Cardiac ventricle fibroblast (primary cell): ENCODE measurements around a stretch of chr9.

GRCh38 chr9:4206704-4207317 is 93.1 kb downstream of the GLIS3 start:
- RAMPAGE, long total RNA: no peak

DNA sequence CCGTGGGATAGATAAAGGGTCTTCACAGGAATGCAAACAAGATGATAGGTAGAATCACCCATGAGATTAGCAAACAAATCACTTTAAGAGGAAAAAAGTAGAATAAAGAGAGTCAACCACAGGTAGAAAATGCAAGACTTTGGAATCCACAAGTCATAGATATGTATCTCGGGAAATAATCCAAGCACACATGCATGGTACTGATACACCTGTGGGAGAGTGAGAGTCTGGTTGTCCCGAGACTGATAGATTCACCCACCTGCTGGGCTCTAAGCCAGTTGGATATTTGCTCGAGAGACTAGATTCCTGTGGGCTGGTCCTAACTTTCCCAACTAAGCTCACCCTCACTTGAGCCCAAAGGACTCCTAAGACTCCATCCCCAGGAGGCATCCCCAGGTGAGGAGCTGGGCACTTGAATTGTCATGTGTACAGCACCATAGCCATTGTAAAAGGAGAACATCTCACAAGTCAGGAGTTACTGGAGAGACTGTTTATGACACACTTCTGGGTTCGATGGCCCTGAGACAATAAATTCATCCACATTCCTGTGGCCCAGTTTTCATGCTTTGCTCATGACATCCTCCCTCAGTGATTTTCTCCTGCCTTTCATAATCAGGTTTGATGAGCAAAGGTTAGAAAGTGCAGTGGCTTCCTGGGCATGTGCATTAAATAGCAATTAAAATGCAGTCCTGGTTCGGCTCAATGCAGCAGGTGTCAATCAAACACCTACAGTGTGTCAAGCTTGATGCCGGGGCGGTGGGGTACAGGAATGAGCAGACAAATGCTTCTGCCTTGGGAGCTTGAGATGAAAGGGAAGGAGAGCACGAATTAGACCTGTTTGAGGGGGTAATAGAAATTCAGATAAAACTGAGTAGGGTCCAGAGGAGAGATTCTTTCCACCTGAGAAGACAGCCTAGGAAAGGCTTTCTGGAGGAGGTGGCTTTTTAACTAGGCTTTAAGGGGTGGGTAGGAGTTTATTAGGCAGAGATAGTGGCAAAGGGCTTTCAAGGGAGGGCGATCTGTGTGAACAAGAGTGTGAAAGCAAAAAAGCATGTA is 18.2 kb downstream of the SLC1A1 start:
- RAMPAGE, long total RNA: no peak

DNA sequence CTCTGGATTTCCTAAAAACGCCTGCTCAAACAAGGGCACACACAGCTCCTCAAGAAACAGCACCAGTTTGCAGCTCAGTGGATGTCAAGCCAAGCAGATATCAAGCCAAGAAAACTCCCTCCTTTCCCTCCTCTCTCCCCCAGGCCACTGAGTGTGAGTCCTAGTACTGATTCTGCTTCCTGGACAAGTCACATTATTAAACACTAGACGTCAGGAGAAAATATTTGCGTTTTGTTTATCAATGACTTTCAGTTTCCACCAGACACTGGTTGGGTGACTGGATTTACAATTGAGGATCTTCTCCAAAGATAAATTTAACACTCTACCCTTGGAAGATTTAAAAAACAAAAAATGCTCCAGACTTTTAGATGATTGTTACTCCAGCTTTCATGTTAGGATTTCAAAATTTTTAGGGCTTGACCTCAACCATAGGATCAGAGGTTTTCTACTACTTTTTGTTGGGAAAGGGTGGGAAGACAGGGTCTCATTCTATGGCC is 59.7 kb downstream of the SLC1A1 start:
- RAMPAGE, long total RNA: no peak

DNA sequence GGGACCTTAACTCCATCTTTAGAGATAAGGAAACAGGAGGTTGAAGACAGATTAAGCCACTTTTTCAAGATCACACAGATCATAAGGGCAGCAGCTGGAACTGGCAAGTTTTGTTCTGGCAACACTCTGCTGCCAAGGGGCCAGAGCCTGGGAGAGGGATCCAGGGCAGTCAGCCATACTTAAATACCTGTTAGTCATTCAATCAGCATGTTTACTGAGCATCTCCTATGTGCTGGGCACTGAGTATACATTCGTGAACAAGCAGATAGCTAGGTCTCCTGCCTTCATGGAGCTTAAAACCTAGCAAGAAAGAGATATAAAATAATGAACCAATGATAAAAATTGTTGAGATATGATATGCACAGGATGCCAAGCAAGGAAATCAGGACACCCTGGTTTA is 63.8 kb downstream of the SLC1A1 start:
- RAMPAGE, long total RNA: no peak

GRCh38 chr9:4596535-4597007 is 65.5 kb upstream of the PLPP6 start:
- RAMPAGE, long total RNA: no peak

DNA sequence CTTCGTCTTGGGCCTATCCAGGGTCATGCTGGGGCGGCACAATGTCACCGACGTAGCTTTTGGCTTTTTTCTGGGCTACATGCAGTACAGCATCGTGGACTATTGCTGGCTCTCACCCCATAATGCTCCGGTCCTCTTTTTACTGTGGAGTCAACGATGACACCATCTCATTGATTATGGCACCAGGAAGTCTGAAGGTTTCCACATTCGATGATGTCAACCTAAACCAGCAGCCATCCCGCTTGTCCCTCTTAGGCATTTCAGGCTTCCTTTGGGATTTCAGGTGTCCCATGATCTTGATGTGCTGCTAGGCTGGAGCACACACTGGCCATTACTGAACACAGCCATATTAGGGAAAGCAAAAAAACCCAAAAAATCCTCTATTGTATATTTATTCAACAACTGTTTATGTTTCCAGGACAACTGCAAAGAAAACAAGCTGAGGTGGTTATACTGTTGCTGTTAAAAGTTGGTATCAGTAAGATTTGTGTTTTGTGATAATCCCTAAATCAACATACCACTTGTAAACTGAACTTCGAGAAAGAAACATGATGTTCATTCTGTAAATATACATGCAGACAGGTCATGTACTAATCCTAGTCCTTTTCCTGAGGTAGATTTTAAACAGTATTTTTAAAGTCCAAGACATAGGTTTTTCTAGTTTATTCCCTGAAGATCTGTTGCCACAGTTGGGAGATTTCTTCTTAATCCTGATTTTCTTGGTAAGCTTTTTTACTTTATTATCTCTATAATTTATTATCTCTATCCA is 1.2 kb downstream of the PLPP6 start:
- RAMPAGE, long total RNA: no peak

DNA sequence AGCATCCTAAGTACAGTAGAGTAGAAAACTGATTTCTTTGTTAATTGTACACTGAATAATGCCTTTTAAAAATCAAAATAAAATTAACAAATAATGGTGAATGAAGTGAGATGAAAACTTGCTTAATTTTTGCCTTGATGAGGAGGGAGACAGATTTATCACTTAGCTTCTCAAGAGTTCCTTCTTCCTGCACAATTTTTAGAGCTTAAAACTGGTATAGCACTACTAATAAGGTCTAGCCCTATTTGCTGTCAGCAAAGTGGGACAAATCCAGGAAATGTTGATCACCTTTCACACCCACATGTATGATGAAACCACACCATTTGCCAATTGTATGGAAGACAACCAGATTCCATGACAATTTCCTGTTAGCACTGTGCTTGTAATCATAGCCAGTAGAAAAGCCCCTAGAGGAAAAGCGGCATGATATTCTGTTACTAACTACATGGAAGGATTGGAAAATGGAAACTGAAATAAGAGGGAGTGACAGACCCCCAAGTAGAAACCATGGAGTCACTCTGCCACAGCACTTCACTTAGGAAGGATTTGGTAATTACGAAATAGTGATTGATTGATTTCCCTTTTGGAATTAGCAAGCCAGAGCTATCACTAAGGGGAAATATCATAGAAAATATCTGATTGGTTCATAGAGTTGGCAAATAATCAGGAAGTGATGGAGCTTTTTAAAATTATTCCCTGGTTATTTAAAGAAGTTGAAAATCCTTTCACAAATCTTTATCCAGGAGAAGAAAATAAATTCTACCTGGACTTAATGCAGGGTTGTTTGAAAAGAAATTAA is 923 bp downstream of the SPATA6L start:
- RAMPAGE, long total RNA: no peak

DNA sequence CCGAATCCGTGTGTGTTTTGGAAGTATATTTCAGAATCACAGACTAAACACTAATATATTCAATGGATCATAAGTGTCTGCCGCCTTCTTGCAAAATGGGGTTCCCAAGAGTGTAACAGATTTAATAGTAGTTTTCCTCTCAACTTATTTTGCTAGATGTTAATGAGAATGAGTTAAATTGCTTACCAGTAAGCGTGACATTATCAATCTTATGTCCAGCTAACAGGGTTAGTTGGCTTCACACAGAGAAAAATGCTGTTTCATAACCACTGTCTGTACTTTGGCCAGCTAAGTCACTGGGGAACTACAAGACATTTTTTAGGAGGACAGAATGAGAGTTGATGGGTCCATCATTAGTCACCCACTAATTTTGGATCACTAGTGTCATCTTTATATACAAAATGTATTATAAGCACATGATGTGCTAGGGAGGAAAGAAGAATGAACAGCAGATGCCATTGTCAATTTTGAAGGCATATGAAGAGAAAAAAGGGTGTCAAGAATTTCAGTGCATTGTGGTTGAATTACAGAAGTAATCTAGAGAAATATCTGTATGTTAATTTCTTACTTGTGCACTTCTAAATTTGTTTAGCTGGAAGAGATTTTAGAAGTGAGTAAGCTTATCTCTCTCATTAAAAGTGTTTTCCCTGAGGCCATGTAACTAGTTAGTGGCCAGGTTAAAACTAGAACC is 1.5 kb downstream of the CDC37L1 start:
- RAMPAGE, long total RNA: no peak

DNA sequence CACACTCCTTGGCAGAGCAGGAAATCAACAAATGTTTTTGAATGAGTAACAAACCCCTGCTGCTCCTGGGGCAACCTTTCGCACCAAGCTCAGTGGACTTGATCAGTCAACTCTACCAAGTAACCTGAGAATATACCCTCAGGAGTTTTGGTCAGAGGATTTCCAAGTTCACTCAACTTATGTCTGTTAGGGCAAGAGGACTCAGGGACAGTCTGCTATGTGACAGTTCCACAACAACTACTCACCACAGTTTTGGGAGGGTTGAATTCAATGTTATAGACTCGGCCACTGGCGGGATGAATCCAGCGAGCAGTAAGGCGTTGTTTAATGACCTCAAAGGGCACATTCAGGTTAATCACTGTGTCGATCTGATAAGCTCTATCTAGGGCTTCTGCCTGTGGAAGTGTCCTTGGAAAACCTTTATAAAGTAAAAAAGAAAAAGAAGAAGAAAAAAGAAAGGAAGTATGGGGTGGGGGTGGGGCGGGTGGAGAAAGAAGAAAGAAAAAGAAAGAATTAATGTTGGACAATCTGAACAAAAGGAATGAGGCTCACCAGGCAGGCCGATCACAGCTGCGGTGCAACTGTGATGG is 22.0 kb downstream of the AK3 start:
- RAMPAGE, long total RNA: no peak

- RAMPAGE, long total RNA: no peak
Observed at GRCh38 chr9:5044076-5044631, 59.1 kb downstream of the JAK2 start.

DNA sequence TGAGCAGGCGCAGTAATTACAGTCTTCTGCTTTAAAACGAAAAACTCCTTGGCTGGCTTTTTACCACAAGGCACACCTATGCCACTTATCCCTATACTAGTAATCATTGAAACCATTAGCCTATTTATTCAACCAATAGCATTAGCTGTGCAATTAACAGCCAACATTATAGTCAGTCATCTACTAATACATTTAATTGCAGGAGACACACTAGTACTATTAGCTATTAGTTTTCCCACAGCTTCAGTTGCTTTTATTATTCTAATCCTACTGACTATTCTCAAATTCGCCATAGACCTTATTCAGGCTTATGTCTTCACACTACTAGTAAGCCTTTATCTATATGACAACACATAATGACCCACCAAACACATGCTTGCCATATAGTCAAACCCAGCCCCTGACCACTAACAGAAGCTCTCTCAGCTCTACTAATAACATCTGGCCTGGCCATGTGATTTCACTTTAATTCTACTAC is 85.5 kb downstream of the INSL6 start:
- RAMPAGE, long total RNA: no peak

GRCh38 chr9:5101969-5102404 is 83.5 kb downstream of the INSL6 start:
- RAMPAGE, long total RNA: no peak

DNA sequence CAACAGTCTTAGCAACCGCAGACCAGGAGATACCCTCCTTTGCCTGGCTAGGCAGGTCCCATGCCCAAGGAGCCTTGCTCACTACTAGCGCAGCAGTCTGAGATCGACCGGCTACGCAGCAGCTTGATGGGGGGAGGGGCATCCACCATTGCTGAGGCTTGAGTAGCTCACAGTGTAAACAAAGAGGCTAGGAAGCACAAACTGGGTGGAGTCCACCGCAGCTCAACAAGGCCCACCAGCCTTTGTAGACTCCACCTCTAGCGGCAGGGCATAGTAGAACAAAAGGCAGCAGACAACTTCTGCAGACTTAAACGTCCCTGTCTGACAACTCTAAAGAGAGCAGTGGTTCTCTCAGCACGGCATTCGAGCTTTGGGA is 12.5 kb downstream of the RLN1 start:
- RAMPAGE, long total RNA: no peak

GRCh38 chr9:5450852-5451247 is 508 bp downstream of the CD274 start:
- RAMPAGE, long total RNA: no peak

DNA sequence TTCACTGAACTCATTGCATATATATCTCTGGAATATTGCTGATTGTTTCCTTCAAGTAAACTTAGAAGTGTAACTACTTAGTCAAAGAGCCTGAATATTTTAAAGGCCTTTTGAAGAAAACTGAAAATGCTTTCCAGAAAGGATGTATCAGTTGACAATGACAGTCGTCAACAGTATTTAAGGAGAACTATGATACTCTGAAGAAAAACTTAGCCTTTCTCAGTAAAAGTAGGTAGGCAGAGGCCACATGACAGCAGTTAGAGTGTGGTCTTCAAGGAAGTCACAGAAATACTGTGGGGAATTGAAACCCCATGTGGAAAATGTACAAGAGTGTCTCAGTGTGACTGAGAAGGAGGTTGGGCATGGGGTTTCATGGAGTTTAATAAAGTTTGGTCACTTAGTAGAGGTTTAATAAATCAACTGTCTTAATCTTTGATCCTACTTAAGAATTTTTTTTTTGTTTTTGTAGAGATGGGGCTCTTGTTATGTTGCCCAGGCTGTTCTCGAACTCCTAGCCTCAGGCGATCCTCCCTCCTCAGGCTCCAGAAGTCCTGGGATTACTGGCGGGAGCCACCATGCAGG is 1.1 kb downstream of the CD274 start:
- RAMPAGE, long total RNA: no peak

DNA sequence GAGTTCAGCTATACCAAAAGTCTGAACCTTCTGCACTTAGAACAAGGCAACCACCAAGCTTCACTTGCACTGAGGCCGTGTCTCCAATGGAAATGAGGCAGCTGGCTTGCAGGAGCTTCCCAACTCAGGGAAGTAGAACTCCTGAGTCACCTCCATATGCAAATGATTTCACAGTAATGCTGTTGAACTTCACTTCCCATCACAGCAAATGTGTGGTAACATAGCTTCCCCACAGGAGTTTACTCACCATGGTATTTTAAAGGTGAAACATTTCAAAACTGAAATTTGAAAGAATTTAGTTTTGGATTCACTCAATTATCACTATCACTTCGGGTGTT is 8.9 kb downstream of the CD274 start:
- RAMPAGE, long total RNA: no peak

DNA sequence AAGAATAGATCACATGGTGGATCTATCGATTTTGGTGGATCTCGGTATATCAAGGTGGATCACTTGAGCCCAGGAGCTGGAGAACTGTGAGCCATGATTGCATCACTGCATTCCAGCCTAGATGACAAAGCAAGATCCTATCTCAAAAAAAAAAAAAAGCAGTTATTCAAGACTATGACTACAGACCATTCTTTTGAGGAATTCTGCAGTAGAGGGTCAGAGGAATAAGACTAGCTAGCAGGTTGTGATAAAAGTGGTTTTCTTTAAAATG is 15.0 kb downstream of the ERMP1 start:
- RAMPAGE, long total RNA: no peak

- RAMPAGE, long total RNA: no peak
Observed at GRCh38 chr9:5823872-5824071, 9.1 kb downstream of the ERMP1 start.

- RAMPAGE, long total RNA: no peak
Observed at GRCh38 chr9:5968232-5968996, 39.9 kb downstream of the KIAA2026 start.

DNA sequence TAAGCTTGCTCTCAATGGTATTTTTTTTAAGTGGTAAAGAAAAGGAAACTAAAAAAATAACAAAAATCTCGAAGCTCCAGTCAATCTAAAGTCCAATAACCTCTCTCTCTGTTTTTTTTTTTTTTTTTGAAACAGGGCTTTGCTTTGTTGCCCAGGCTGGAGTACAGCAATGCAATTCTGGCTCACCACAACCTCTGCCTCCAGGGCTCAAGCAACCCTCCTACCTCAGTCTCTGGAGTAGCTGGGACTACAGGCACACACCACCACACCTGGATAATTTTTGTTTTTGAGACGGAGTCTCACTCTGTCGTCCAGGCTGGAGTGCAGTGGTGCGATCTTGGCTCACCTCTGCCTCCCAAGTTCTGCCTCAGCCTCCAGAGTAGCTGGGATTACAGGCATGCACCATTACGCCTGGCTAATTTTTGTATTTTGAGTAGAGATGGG is 26.0 kb upstream of the GLDC start:
- RAMPAGE, long total RNA: no peak